ENCODE data around the genes ANKRD22 and STAMBPL1.

DNA sequence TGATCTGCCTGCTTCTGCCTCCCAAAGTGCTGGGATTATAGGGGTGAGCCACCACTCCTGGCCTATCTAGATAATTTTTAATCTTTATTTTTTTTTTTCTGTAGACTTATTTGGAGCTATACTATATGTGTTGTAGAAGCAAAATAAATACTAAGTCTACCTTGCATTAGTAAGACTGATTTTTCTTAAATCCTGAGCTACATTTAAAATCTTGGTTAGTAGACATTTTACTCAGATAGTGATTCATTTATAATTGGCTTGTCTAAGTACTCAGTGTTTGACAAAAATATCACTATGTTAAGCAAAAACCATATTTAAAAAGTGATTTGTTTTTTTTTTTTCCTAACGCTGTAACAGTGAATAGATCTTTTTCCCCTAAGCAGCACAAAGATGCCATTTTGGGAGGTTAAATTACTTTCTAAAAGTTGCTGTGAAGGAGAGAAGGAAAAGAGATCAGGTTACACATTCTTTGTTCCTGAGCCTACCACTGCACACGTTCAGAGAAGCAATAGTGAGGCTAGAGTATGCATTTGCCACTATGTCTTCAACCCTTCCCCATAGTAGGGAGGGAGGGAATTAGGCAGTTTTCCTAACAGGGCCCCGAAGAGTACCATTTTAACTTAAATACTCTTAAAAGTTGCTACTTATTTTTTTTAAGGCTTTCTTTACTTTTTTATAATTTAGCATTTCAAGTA lies 38.8 kb downstream of the BMPR1A start:
- PRO-cap, result no peak
- RRBS, 2 experiments, result no CpG with 5 or more reads among the region's 3 CpGs

GRCh38 chr10:86960119-86960891 lies 1.9 kb downstream of the SNCG start:
- PRO-cap, result unidirectional peak, plus-strand start at chr10:86960615
- RRBS, 2 experiments, result 49 to 64% methylated on average over 4 of the region's 27 CpGs

DNA sequence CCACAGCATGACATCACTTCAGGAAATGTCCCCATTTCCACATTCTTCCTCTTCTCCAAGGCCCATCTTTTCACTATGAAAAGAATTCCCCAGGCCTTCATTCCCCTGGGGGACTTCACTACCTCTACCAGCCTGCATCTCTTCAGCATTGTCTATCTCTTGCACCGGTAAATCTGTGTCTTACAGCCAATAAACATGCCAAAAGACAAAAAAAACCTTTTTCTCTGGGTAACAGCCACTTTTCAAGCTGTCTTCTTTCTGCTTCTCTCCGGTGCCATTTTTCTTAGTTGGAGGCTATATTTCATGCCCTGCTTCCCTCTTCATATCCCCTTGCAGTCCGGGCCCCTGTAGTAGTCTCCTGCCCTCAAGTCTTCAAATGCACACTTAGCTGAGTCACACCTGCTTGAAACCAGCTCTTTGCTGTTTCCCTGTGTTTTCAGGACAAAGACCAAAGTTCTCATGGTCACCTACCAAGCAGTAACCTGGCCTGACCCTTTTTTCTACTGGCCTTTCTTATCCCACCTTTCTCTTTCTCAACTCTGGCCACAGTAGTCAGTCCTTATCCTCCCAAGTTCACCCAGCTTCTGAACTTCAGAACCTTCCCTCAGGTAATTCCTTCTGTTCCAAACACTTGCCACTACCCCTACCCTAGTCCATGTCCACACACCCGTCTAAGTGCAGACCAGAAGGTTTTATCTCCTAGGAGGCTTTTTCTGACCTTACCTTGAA lies 28.5 kb downstream of the GLUD1 start:
- PRO-cap, result no peak
- RRBS, 2 experiments, result 89 to 97% methylated on average over 1 to 2 of the region's 4 CpGs

DNA sequence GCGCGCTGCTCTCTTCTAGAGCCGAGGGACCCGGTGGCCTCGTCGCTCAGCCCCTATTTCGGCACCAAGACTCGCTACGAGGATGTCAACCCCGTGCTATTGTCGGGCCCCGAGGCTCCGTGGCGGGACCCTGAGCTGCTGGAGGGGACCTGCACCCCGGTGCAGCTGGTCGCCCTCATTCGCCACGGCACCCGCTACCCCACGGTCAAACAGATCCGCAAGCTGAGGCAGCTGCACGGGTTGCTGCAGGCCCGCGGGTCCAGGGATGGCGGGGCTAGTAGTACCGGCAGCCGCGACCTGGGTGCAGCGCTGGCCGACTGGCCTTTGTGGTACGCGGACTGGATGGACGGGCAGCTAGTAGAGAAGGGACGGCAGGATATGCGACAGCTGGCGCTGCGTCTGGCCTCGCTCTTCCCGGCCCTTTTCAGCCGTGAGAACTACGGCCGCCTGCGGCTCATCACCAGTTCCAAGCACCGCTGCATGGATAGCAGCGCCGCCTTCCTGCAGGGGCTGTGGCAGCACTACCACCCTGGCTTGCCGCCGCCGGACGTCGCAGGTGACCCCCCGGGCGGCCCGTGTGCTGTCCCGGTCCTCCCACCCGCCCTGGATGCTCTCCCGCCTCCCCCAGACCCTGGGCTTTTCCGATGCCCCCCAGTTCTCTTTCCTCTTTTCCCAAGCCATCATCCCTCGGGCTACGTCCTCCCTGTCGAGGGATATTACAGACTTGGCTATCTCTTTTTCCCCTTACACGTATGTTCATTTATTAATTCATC lies 490 bp downstream of the MINPP1 start:
- PRO-cap, result bidirectional peak, plus-strand start at position 573 of the sequence, minus-strand start at position 432 of the sequence
- RRBS, 2 experiments, result 1% methylated on average over 4 of the region's 62 CpGs

DNA sequence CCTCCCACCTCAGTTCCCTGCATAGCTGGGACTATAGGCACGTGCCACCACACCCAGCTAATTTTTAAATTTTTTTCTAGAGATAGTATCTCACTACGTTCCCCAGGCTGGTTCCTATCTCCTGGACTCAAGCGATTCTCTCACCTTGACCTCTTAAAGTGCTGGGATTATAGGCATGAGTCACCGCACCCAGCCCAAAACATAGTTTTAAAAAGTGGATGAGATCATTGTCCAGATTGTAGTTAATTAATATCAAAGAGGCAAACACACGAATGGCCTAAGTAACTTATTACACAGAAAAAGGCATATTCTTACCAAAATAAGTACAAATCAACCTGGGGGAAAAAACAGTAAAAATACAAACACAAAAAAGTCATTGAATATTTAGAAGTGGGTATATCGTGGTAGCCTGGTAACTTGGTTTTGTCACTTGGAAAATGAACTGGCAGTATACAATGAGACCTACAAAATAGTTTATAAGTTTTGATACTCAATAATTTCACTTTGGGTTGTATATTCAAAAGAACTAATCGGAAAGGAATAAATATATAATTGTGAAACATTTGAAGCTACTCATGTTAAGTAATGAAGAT lies 41.9 kb downstream of the PAPSS2 start:
- PRO-cap, result no peak
- RRBS, 2 experiments, result no CpG with 5 or more reads among the region's 7 CpGs

- PRO-cap, result no peak
- RRBS, 2 experiments, result no CpG with 5 or more reads among the region's 6 CpGs
Observed at GRCh38 chr10:87713684-87714259, 54.1 kb downstream of the PAPSS2 start.

- PRO-cap, result no peak
- RRBS, 2 experiments, result no CpG with 5 or more reads among the region's 4 CpGs
Observed at GRCh38 chr10:87716306-87716779, 56.7 kb downstream of the PAPSS2 start.

- PRO-cap, result bidirectional peak, plus-strand start at chr10:87864333, minus-strand start at chr10:87863874
- RRBS, 2 experiments, result under 1 to 2% methylated on average over 5 of the region's 37 CpGs
Observed at GRCh38 chr10:87863750-87864038, 269 bp downstream of the PTEN start.

- PRO-cap, result no peak
- RRBS, 2 experiments, result no CpG with 5 or more reads among the region's 9 CpGs
Observed at GRCh38 chr10:87945986-87947178, 83.0 kb downstream of the PTEN start.

GRCh38 chr10:88152774-88153412 lies 289.5 kb downstream of the PTEN start:
- PRO-cap, result no peak
- RRBS, 2 experiments, result no CpG with 5 or more reads among the region's 1 CpG

- PRO-cap, result bidirectional peak, plus-strand start at chr10:88387448, minus-strand start at chr10:88387300
- RRBS, 2 experiments, result no CpG with 5 or more reads among the region's 6 CpGs
Observed at GRCh38 chr10:88386931-88387603, 196.1 kb downstream of the RNLS start.

DNA sequence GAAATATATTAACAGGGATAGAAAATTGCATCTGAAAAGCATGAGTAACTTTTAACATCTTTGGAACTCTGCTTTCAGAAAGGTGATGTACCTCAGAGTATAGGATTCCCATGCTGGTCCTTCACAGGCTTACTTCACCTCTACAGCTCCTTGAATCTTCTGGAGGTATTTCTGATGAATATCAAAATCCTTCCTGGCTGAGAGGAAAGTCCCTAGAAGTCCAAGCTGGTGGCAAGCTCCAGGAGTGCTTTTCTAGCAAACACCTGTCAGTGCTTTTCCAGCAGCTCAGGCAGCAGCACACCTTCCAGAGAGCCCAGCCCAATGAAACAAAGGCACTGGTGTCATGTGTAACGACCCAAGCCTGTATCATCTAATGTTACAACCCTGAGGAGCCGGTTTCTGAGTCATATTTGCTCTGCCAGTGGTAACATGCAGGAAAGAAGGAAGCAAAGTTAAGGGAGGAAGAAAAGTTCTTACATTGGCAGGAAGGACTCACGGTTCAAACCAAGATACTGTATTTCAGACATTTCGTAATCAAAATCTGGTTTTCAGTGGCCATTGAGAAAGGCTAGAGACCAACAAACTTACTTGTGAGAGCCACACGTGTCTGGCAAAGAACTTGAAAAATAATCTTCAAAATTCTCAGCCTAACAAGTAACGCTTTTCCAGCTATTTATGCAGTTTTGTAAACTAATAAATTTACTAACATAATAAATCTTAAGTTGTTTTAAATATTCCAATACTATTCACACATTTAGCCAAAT lies at the start of gene ANKRD22:
Gene ANKRD22, minus strand, starts transcription at position 349 of the 764 bp plus-strand sequence.
- PRO-cap, result no peak
- RRBS, 2 experiments, result no CpG with 5 or more reads among the region's 6 CpGs

DNA sequence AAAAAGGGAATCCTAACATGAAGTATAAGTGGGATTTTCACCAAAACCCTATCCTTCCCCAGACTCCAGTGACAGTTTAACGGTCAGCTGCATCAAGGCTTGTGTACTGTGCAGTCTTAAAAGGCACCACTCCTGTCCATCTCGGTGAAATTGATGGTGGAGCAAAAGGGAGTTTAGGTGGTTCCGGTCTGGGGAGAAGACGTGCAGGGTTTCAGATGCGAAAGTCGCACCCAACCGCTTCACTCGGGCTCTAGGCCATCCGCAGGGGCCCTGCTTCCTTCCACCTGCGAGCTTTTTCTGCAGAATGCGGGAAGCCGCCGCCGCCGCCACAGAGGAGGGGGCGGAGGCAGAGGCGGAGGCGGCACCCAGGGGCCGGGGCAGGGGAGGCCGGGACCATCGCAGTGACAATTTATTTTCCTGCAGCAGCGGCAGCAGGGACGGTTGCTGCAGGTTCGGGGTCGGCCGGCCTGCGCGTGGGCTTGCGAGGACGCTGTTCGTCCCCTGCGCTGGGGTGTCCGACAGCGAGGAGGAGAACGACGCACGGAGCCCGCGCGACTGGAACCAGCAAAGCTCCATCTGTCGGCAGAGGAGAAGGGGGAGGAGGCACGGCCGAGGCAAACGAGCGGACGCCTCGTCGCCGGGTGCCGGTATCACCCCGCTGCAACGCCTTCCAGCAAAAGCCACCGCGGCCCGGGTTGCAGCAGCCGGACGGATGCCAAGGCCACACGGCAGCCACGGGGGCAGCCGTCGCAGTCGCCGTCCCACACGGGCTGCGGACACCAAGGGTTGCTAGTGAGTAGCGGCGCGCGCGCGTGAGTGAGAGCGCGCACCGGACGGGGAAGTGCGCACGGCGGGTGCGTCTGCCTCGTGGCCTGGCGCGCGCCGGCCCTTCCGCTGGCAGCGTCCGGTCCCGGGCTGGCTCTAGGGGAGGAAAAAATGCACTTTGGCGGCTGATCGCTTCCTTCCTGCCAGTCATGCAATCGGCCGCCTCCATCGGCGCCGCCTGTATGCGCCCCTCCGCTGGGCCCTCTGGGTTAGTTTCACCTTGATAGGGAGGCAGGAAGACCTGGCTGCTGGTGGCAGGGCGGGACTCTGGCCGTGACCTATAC lies at the start of gene STAMBPL1:
Gene STAMBPL1, plus strand, starts transcription at position 399 of the 1,109 bp plus-strand sequence.
- PRO-cap, result unidirectional peak, plus-strand start at position 170 of the sequence; unidirectional peak, plus-strand start at position 214 of the sequence; bidirectional peak, plus-strand start at position 413 of the sequence, minus-strand start at position 306 of the sequence; bidirectional peak, plus-strand start at position 585 of the sequence, minus-strand start at position 1,031 of the sequence
- RRBS, 2 experiments, result 1 to 2% methylated on average over 23 of the region's 99 CpGs

- PRO-cap, result no peak
- RRBS, 2 experiments, result no CpG with 5 or more reads among the region's 5 CpGs
Observed at GRCh38 chr10:88980169-88980674, 10.4 kb upstream of the FAS start.

DNA sequence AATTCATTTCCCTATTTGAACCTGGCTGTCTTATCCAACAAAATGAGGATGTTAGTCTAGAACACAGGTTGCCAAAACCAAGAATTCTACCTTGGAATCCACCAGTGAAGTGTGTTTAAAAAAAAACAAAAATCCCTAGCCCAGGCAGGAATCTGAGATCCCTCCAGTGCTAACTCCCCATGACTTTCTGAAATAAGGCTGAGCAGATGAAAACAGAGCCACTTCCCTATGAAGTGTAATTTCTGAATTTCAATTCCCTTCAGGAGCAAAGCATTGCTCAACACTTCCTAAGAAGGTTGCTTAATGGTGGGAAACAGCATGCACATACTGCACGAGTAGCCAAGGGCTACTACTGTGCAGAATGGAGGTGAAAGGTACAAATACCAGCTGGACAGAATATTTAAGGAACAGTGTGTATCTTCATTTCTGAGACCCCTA lies 9.6 kb downstream of the LIPA start:
- PRO-cap, result no peak
- RRBS, 2 experiments, result no CpG with 5 or more reads among the region's 1 CpG

DNA sequence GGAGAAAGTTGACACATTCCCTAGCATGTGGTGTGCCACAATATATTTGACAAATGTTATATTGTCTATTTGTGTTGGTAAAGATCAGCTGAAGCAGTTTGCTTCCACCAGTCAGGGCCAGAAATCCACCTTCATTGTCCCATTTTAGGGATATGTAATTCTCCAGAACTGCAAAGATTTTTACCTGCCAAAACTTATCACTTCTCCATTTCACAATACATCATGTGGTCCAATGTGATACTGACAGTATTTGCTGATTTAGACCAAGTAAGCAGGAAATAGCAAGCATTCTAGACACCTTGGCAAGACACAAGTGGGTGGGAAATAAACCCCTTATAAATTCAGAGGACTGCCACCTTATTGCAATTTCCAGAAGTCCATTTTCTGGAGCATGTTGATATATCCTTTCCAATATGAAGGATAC lies 18.6 kb upstream of the LIPA start:
- PRO-cap, result no peak

GRCh38 chr10:89301150-89301648 lies 647 bp upstream of the IFIT2 start:
- PRO-cap, result no peak
- RRBS, 2 experiments, result no CpG with 5 or more reads among the region's 2 CpGs

DNA sequence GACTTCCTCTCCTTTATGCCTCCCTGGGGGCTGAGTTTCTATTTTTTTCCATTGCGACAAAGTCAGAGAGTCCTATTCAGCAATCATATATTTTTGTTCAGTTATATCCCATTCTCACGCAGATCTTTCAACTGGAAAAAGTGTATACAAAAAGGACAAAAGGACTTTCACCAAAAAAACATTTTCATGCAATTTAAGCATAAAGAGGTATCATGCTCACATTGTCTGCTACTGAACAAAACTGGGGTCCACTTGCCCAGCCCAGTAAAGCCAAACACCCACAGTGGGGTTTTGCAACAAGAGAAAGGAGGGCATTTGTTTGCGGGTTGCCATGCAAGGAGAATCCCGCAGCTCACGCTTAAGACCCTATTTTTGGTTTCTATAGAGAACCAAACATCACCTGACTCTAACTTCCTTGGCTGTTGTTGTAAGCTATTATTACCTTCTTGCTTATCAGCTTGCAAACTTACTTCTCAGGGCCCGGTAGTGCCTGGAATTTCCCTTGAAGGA lies 20.5 kb downstream of the IFIT3 start:
- PRO-cap, result no peak
- RRBS, 2 experiments, result no CpG with 5 or more reads among the region's 6 CpGs

- PRO-cap, result bidirectional peak, plus-strand start at chr10:89415115, minus-strand start at chr10:89415145; bidirectional peak, plus-strand start at chr10:89415355, minus-strand start at chr10:89415288
- RRBS, 2 experiments, result 3 to 18% methylated on average over 21 of the region's 61 CpGs
Observed at GRCh38 chr10:89414925-89415859, 824 bp downstream of the IFIT5 start.

DNA sequence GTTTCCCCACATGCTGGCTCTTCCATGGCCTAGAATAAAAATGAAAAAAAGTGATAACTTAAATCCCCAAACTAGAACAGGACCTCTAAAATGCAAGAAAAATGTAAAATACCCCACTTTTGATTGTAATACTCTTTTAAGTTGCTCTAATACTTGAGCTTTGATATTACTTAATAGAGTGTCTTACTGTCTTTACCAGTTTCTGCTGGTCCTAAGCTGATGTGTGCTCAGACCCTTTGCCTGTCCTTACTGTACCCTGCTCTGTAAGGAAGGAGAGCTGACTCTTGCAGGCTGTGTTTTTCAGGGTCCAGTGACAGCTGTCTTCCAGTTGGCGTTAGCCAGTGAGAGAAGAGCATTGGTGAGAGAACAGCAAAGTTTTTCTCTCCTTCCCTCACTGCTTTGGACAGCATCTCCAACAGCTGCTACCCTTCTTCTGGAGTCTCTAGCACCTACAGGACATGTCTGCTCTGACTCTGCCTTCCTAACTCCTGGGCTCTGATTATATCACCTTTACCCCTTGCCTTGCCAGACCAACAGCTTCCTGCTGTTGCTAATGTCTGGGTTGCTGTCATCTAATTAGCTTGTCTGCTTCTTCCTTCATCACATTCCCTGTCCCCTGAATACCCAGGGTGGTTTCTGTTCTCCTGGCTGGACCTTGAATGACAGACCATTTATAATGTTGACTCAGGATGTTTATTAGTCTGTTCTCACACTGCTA lies 23.3 kb upstream of the PANK1 start:
- PRO-cap, result no peak
- RRBS, 2 experiments, result no CpG with 5 or more reads among the region's 1 CpG

Data from HEK293 (cell line).